ENCODE measurements around the gene TXNDC12.

DNA sequence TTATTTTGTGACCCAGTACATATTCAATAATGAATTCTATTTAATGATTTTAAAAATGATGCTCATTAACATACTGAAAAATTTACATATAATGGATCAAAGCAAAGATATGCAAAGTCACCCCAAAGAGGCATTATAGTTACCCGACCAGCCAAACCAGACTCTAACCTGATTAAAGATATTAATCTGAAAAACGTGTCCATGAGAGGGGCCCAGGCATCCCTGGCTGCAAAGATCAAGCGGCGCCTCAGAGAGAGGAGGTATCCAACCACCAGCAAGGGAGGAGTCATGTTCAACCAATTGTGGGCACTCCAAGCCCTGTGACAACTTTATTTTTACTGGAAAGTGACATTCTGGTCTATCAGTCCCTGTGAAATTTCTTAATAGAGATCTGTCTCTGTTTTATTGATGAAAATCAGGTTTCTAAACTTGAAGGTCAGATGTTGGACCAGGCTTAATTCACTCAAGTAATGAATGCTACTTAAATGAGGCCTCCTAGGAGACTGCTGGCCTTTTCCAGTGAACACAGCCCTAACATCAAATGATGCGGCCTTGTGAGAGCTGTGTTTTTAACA, 19.1 kb upstream of the TTC39A start:
- RAMPAGE, long total RNA, result no peak
- RRBS, result no CpG with 5 or more reads among the region's 5 CpGs

DNA sequence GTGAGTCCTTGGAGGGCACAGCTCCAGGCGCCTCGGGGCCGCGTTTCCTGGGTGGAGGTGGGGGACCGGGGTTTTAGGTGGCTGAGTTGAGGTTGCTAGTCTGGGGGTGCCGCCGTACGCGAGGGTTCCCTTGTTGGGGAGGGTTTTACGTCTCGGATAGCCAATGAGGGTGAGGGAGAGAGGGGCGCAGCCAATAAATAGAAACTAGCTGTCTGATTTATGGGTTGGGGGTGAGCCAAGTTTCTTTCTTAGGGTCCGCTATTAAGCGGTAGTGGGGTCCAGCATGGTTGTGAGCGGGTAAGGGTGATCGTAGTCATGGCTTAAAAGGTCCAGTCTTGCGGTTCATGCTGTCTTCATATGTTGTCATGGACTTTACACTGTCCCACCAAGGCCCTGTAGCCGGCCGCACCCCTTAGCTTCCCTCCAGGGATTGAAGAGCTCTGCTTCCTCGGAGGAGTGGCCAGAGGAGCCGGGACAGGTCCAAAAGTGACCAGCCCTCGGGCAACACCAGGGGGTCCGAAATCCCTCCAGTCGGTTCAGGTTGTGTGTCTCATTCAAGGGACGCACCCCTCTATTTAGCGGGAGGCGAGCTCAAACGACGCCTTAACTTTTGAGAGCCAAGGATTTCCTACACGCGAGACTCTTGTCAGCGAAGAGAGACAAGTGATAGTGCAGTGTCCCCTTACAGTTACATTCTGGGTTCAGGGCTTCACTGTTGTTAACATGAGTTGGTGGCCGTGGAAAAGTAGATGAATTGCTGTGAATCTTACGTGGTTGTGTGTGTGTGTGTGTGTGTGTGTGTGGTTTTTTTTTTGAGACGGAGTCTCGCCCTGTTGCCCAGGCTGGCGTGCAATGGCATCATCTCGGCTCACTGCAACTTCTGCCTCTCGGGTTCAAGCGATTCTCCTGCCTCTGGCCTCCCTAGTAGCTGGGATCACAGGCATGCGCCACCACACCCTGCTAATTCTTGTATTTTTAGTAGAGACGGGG, 625 bp downstream of the OSBPL9 start:
- RAMPAGE, long total RNA, result no peak
- RRBS, result 4% methylated on average over 4 of the region's 42 CpGs

GRCh38 chr1:51672670-51673489, 56.0 kb downstream of the OSBPL9 start:
- RAMPAGE, long total RNA, result no peak
- RRBS, result no CpG with 5 or more reads among the region's 2 CpGs

DNA sequence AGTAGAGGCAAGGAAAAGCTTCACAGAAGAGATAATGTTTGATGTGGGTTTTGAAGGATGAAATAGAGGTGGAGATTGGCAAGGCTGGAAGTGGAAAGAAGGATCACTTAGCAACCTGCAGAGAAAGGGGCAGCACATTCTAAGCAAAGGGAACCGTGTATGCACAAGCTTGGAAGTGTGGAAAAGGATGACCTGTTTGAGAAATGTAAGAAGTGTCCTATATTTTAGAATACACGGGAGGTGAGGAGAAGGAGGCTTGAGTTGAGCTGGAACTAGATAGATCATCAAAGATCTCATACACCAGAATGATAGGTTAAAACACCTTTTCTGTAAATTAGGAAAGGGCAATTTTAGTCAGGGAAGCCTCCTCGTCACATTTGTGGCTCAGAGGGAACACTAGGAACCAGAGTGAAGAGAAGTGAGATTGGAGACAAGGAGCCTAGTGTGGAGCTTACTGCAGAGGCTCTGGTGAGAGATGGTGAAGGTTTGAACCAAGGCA, 70.6 kb downstream of the OSBPL9 start:
- RAMPAGE, long total RNA, result no peak
- RRBS, result no CpG with 5 or more reads among the region's 3 CpGs

DNA sequence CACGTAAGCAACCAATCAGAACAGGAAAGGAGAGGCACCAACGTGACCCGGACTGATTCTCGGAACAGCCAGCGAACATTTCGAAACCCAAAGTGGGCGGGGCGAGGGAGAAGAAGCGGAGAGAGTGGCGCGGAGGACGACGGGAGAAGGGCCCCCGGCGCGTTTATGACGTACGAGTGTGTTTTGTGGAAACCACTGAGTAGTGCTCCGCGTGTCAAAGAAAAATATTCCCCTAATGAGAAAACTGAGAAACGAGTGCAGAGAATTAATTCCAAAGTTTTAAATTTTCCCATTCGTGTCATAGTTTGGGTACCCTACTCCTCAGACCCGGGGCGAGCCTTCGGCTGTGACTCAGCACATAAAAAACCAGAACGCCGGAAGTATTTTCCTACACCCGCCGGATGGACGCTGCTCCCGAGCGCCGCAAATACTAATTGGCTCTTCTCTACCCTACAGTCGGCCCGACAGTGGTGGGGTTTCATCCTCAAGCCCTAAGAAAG, 367 bp upstream of the NRDC start:
- RAMPAGE, long total RNA, result no peak
- RRBS, result under 1% methylated on average over 13 of the region's 35 CpGs

- RAMPAGE, long total RNA, result start-site peak on the minus strand at chr1:52055162-52055227, 578 and 498 reads in 2 replicates
- RRBS, result 1% methylated on average over 5 of the region's 49 CpGs
These were observed at the start of gene TXNDC12 for GRCh38 chr1:52054941-52055942. TSS of gene TXNDC12 (minus strand) at chr1:52055191.

DNA sequence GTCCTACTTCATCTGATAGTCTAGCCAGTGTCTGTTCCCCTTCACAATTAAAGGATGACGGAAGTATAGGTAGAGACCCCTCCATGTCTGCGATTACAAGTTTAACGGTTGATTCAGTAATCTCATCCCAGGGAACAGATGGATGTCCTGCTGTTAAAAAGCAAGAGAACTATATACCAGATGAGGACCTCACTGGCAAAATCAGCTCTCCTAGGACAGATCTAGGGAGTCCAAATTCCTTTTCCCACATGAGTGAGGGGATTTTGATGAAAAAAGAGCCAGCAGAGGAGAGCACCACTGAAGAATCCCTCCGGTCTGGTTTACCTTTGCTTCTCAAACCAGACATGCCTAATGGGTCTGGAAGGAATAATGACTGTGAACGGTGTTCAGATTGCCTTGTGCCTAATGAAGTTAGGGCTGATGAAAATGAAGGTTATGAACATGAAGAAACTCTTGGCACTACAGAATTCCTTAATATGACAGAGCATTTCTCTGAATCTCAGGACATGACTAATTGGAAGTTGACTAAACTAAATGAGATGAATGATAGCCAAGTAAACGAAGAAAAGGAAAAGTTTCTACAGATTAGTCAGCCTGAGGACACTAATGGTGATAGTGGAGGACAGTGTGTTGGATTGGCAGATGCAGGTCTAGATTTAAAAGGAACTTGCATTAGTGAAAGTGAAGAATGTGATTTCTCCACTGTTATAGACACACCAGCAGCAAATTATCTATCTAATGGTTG, 96.4 kb downstream of the ZFYVE9 start:
- RAMPAGE, long total RNA, result no peak
- RRBS, result no CpG with 5 or more reads among the region's 6 CpGs

GRCh38 chr1:52356793-52357400, 9.1 kb downstream of the CC2D1B start:
- RAMPAGE, long total RNA, result no peak
- RRBS, result no CpG with 5 or more reads among the region's 9 CpGs

DNA sequence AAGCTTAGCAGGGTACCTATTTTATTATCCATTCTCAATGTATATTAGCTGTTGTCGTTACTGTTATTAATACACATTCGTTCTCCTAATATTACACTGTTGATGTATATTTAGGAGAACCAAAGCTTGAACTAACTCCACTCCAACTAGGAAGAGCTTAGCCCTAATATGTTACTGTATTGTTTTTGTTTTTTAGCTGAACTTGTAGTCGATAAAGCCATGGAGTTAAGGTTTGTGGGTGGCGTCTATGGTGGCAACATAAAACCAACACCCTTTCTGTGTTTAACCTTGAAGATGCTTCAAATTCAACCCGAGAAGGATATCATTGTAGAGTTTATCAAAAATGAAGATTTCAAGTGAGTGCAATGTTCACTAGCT, 1.1 kb downstream of the PRPF38A start:
- RAMPAGE, long total RNA, result no peak
- RRBS, result no CpG with 5 or more reads among the region's 5 CpGs

DNA sequence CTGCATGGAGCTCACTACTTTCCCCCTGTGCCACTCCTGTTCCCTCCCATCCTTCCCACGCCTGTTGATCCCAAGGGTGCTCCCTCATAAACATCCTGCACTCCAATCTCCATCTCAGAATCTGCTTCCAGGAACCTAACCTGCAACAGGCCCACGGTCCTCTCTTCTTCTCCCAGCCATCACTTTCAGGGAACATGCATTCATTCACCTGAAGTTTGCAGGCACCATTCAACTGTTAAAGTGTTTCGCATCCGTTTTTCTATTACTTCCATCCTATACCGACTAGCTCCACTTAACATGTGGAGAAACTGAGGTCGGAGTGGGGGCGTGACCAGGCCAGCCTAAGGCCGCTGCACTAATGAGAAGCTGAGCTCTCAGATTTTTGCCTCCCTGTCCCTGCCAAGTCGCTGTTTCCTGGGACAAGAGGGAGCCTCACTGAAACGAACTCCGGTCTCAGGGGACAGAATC, 418 bp upstream of the GPX7 start:
- RAMPAGE, long total RNA, result no peak
- RRBS, result no CpG with 5 or more reads among the region's 11 CpGs

GRCh38 chr1:52636487-52637477, 3.8 kb downstream of the SHISAL2A start:
- RAMPAGE, long total RNA, result no peak
- RRBS, result no CpG with 5 or more reads among the region's 8 CpGs

DNA sequence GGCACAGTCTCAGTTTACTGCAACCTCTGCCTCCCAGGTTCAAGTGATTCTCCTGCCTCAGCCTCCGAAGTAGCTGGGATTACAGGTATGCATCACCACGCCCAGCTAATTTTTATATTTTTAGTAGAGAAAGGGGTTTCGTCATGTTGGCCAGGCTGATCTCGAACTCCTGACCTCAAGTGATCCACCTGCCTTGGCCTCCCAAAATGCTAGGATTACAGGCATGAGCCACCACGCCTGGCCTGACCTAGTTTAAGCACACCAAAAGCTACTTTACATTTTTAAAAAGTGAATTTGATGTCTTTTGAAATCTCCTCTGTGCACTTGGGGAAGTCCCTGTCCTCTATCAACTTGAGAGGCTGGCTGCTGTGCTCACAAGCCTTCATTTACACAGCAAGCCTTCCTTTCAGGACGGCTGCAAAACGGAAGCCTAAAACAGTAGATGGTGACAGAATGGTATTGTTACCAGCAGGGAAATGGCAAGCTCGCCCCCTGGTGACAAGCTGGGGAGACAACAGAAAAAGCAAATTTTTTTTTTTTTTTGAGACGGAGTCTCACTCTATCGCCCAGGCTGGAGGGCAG, 12.1 kb downstream of the COA7 start:
- RAMPAGE, long total RNA, result no peak
- RRBS, result no CpG with 5 or more reads among the region's 10 CpGs

DNA sequence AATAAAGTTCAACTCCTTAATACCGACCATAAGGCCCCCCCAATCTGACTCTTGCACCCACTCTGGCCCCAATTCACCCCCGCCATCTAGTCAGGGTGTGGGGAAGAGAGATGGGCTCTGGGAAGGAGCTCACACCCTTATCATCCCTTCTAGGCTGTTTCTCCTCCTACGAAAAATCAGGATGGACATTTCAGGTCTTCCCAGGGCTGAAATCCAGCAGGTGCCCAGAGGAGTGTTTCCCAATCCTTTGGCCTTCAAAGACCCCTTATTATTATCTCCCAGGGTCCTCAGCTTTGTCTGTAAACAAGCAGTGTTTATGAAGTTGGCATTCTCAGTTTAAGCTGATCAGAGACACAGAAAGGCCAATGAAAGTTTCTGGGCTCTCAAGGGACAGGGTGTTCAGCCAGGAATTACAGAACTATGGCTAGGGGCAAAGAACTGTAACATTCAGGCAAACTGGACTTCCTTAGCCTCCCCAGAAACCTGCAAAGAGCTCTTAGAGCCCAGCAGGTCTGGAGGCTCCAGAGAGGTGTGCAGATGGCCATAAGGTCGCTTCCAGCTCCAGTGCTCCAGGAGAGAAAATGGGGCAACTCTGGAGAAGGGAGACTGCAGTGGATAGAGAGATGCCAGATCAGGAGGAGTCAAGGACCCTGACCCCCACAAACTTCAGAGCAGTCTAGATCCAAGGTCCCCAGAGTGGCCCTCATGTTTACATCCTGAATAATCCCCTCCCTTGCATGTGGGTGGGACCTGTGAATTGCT, 6.4 kb downstream of the ECHDC2 start:
- RAMPAGE, long total RNA, result no peak
- RRBS, result no CpG with 5 or more reads among the region's 4 CpGs

- RAMPAGE, long total RNA, result start-site peak on the plus strand at chr1:53014901-53015011, 5,598 and 4,585 reads in 2 replicates
- RRBS, result 4% methylated on average over 2 of the region's 9 CpGs
These were observed 47.2 kb upstream of the PODN start for GRCh38 chr1:53014677-53015289.

GRCh38 chr1:53075491-53076132, 13.6 kb downstream of the PODN start:
- RAMPAGE, long total RNA, result no peak
- RRBS, result no CpG with 5 or more reads among the region's 12 CpGs

DNA sequence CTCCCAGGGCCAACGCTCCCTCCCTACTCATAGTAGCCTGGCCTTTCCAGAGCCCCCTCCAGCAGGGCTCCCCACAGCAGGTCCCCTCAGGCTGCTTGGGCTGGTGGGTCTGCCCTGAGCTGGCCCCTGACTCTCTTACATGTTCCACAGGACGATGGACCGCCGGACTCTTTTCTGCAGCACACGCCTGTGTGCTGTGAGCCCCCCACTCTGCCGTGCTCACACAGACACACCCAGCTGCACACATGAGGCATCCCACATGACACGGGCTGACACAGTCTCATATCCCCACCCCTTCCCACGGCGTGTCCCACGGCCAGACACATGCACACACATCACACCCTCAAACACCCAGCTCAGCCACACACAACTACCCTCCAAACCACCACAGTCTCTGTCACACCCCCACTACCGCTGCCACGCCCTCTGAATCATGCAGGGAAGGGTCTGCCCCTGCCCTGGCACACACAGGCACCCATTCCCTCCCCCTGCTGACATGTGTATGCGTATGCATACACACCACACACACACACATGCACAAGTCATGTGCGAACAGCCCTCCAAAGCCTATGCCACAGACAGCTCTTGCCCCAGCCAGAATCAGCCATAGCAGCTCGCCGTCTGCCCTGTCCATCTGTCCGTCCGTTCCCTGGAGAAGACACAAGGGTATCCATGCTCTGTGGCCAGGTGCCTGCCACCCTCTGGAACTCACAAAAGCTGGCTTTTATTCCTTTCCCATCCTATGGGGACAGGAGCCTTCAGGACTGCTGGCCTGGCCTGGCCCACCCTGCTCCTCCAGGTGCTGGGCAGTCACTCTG, 22.6 kb downstream of the PODN start:
- RAMPAGE, long total RNA, result no peak
- RRBS, result no CpG with 5 or more reads among the region's 18 CpGs

GRCh38 chr1:53089418-53090130, 27.6 kb downstream of the PODN start:
- RAMPAGE, long total RNA, result no peak
- RRBS, result no CpG with 5 or more reads among the region's 11 CpGs

- RAMPAGE, long total RNA, result no peak
- RRBS, result 12% methylated on average over 3 of the region's 26 CpGs
These were observed 3.5 kb upstream of the SLC1A7 start for GRCh38 chr1:53145613-53146600.

DNA sequence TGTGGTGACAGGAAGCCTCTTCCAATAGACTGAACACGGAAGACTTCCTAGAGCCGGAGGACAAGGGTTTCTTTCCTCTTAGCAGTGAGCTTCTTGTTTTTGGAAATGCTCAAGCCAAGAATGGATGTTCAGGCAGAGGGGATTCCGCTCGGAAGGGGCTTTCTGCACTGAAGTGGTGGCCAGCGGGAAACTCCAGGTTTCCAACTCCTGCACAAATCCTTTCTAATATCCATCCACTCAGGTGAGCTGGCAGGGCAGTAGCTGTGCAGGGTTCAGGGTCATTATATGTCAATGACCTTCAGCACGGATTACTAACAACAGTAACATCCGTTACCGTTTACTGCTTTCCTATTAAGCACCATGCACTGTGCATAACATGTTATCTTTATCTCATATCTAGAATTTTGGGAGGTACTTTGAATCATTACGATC, 568 bp upstream of the CPT2 start:
- RAMPAGE, long total RNA, result no peak
- RRBS, result no CpG with 5 or more reads among the region's 9 CpGs

DNA sequence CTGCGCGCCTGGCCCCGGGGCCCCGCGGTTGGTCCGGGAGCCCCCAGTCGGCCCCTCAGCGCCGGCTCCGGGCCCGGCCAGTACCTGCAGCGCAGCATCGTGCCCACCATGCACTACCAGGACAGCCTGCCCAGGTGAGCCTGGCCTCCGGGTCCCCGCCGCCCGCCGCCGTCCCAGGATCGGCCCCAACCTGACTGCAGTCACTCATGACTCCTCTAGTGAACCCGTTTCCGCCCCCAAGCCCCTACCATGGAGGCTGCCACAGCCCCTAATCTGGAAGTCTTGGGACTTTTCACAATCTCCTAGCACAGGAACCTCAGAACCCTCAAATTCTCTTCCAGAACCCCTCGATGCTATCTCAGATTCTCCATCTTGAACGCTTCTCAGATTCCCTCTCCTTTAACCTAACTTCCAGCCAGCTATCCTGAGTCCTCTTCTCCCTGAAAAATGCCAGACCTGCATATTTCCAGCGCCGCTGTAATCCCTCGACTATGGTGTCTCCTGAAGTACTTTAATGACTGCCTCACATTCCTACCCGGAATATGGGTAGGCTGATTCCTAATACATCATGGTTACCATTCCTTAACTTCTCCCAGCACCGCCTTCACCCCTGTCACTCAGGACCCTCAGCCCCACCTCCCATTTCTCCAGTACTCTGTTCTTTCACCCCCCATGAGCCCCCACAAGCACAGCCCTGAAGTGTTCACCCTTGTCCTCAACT, 498 bp downstream of the CPT2 start:
- RAMPAGE, long total RNA, result no peak
- RRBS, result 3% methylated on average over 7 of the region's 29 CpGs

Measured in cardiac muscle cell (in vitro differentiated cells and primary cell).